Breast (tissue), 4 donors: ENCODE measurements around the gene WIPI1.

GRCh38 chr17:67322118-67322643, 44.2 kb downstream of the PSMD12 start:
- PRO-cap, 3 experiments, result no peak in any of the 3 experiments
- RRBS, result 11% methylated on average over 1 of the region's 1 CpG

DNA sequence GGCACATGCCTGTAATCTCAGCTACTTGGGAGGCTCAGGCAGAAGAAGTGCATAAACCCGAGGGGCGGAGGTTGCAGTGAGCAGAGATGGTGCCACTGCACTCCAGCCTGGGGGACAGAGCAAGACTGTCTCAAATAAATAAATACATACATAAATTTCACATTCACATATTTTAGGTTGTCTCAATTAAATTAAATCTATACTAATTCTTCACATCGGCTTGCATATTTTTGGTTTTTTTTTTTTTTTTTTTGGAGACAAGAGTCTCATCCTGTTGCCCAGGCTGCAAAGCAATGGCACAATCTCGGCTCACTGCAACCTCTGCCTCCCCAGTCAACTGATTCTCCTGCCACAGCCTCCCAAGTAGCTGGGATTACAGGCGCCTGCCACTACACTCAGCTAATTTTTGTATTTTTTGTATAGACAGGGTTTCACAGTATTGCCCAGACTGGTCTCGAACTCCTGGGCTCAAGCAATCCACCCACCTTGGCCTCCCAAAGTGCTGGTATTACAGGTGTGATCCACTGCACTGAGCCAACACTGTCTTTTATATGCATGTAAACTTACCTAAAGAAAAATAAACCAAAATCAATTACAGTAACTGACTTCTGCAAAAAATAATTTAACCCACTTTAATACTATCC, 11.4 kb downstream of the PSMD12 start:
- PRO-cap, 3 experiments, result no peak in any of the 3 experiments
- RRBS, result no CpG with 5 or more reads among the region's 6 CpGs

- PRO-cap, 3 experiments, result no peak in any of the 3 experiments
- RRBS, result no CpG with 5 or more reads among the region's 13 CpGs
Observed at GRCh38 chr17:67469183-67469931, 92.3 kb downstream of the PITPNC1 start.

DNA sequence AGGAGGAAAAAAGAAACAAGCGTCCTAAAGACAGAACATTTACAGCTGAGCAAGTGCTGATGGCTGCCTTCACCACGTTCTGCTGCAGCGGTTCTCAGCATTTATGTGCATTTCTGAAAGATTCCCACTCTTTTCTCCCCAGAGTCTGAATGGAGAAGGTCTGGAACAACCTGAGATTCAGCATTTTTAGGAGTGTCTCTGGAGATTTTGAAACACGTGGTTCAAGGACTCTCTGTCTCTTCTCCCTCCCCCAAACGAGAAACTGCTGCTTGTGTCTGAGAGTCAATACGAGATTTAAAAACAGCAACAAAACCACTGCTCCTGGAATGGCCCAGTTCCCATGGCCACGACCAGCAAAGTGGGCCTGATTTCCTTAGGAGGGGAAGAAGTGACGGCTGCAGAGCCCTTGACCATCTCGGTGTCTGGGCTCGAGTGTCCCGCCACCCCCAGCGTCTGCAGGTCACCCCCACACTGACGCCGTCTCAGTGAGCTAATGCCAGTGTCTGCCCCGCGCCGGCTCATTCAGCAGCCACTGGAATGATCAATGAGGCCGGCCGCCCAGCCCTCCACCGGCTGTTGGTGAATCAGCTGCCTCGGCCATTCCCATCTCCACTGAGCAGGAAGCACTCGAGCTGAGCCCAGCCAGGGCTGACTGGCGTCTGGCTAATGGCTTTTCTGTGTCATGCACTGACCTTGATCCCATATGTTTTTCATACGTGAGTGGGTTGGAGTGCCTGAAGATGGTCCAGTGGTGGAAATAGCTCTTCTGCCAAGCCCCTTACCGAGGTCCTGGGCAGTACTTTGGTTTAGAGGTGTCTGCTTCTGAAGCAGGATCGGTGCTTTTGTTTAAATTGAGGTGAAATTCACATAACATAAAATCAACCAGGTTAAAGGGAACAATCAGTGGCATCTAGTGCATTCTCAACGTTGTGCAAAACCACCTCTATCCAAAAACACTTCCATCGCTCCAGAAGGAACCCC, 151.8 kb downstream of the PITPNC1 start:
- PRO-cap, 3 experiments, result peak in 1 of 3 experiments; most common plus-strand start position 521 of the sequence (in 1); most common minus-strand start position 424 of the sequence (in 1)
- RRBS, result 24% methylated on average over 1 of the region's 28 CpGs

GRCh38 chr17:67606869-67607246, 110.9 kb upstream of the NOL11 start:
- PRO-cap, 3 experiments, result no peak in any of the 3 experiments
- RRBS, result no CpG with 5 or more reads among the region's 7 CpGs

- PRO-cap, 3 experiments, result no peak in any of the 3 experiments
- RRBS, result no CpG with 5 or more reads among the region's 6 CpGs
Observed at GRCh38 chr17:67818060-67818789, 7.1 kb upstream of the BPTF start.

- PRO-cap, 3 experiments, result no peak in any of the 3 experiments
- RRBS, result no CpG with 5 or more reads among the region's 8 CpGs
Observed at GRCh38 chr17:68070646-68071047, 35.1 kb downstream of the KPNA2 start.

- PRO-cap, 3 experiments, result no peak in any of the 3 experiments
- RRBS, result no CpG with 5 or more reads among the region's 10 CpGs
Observed at GRCh38 chr17:68085943-68086562, 50.5 kb downstream of the KPNA2 start.

GRCh38 chr17:68205199-68205605, 42.6 kb upstream of the AMZ2 start:
- PRO-cap, 3 experiments, result peak in 3 of 3 experiments; most common plus-strand start chr17:68205472 (in 3); most common minus-strand start chr17:68205352 (in 2)
- RRBS, result 1% methylated on average over 12 of the region's 51 CpGs

DNA sequence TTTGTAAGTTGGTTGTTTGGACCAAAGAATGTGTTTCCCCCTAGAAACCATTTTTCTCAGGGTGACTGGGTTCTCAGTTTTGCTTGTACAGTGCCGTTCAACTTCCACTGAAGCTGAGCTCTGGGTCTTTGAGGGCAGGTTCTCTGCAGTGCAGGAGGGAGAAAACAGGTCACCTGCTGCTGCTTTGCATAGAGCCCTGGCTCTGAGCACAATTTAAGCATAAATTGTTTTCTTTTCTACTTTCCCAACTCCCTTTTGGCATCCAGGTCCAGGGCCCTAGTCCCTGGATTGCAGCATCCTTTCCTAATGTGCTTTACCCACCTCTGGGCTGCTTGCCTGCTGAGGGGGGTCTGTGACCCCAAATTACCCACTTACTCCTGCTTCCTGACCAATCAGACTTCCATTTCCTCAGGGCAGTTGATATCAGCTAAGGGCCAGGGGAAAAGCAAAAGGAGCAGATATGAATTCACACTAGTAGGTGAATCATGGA, 8.8 kb upstream of the AMZ2 start:
- PRO-cap, 3 experiments, result no peak in any of the 3 experiments
- RRBS, result no CpG with 5 or more reads among the region's 1 CpG

DNA sequence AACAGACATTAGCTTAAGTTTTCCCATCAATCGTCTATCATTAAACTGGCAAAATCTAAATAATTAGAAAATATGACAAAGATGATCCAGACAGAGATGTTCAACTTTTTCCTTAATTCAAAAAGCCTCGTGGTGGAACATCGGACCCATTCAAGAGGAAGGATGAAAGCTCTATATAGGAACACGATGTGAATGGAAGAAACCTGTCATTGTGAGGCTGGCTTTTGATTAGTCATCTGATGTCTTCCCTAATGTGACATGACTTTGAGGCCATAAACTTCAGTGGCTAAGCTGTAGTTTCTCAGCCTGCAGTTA, 1.0 kb downstream of the AMZ2 start:
- PRO-cap, 3 experiments, result no peak in any of the 3 experiments
- RRBS, result no CpG with 5 or more reads among the region's 4 CpGs

GRCh38 chr17:68318238-68318990, 27.1 kb downstream of the ARSG start:
- PRO-cap, 3 experiments, result no peak in any of the 3 experiments
- RRBS, result no CpG with 5 or more reads among the region's 8 CpGs

DNA sequence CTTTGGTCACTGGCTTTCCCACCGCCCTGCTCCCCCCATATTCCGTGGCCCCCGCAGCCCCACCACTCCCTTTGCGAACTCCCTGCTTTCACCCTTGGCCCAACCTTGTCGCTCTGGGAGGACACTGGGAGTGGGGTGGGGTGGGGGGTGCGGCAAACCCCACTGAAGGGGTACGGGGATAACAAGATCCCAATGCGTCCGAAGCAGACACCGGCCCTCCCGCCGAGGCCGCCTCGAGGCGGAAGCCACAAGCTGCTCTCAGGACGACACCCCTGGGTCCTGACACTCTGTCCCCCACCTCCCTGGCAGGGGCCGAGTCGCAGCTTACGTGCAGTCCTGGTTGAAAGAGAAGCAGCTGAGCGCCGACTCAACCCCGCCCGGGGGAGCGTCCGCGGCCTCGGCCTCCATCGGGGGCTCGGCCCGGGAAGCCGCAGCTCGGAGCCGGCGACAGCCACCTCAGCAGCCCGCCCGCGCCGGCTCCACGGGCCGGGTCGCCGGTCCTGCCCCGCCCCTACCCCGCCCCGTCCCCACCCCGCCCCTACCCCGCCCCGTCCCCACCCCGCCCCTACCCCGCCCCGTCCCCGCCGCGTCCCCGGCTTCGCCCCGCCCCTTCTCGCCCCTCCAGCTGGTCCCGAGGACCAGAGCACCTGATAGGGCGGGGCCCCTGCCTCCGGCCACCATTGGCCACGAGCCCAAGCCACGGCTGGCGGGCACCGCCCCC, at the start of gene WIPI1:
WIPI1 (minus strand) TSS at position 483 of the 721 bp plus-strand sequence.
- PRO-cap, 3 experiments, result peak in 3 of 3 experiments; most common minus-strand start position 483 of the sequence (in 3)
- RRBS, result 2% methylated on average over 20 of the region's 65 CpGs

DNA sequence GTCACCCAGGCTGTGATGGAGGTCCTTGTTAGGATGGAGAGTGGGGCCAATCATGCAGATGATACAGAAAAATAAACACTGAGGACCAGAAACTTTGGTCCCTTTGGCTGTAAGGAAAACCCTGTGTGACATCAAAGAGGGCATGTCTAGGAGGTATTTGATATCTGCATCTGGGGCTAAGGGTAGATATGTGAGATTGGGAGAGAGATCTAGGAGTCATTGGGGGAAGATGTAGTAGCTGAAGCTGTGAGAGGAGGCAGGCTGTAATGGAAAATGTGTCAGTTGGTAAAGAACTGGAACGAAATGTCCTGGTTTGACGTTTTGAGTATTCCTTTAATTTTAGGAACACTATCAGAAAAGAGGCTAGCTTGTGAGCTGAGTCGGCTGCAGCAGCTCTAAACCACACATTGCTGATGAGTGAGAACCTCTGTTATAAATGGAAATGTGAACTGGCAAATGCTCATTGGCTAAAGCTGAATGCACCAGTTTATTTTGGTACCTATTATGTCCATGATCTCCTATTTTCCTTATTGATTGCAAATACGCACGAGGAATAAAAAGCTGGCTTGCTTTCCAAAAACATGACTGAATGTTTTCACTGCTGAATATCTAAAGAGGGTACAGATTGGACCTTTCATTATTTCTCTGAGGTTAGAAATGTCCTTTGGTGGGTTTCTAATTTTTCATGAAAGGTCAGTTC, 11.0 kb upstream of the WIPI1 start:
- PRO-cap, 3 experiments, result no peak in any of the 3 experiments
- RRBS, result no CpG with 5 or more reads among the region's 5 CpGs

DNA sequence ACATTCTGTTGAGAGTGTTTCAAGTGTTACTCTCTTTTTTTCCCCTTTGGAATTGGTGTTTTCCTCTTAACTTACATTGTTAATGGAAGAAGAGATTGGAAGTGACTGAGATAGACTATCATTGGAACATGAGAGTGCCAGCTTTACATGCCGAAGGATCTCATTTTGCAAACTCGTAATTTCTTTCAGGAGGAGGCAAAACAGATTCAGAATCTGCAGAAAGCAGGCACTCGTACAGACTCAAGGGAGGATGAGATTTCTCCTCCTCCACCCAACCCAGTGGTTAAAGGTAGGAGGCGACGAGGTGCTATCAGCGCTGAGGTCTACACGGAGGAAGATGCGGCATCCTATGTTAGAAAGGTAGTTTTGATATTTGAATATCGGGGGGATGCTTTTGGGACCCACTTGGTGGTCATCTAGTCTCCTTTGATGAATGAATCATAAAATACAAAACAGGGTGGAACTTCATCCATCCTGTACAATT, 10.4 kb downstream of the PRKAR1A start:
- PRO-cap, 3 experiments, result no peak in any of the 3 experiments
- RRBS, result no CpG with 5 or more reads among the region's 9 CpGs

GRCh38 chr17:68530620-68531743, 18.8 kb downstream of the PRKAR1A start:
- PRO-cap, 3 experiments, result no peak in any of the 3 experiments
- RRBS, result no CpG with 5 or more reads among the region's 7 CpGs

- PRO-cap, 3 experiments, result no peak in any of the 3 experiments
- RRBS, result no CpG with 5 or more reads among the region's 6 CpGs
Observed at GRCh38 chr17:68599085-68599571, 2.0 kb downstream of the FAM20A start.

DNA sequence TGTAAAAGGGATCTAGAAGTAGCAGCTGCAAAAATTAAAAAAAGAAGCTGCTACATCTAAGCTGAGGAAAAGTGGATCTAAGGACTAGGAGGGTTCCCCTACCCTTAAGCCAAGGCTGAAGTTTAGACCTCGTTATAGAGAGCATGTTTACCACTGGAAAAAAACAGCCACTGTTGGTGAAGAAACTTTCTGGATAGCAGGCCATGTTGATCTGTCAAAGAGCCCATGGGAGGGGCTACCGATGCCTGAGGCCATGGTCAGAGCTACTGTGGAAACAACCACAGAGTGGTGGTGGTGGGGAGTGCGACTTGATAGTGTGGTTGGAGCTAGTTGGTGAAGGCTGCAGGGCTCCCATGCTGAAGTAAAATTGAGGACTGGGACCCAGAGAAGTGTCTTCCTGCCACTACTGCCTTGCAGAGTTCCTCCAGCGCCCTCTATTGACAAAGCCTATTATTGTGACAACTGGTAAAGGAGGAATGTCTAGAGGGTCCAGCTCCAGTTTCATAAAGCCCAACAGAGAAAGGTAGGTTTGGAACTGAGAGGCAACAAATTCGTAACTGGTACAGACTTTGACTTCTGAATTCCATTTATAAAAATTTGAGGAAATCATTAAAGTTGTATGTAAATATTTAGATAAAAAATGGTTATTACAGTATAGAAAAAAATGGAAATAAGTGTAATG, 12.7 kb upstream of the FAM20A start:
- PRO-cap, 3 experiments, result no peak in any of the 3 experiments
- RRBS, result no CpG with 5 or more reads among the region's 5 CpGs

DNA sequence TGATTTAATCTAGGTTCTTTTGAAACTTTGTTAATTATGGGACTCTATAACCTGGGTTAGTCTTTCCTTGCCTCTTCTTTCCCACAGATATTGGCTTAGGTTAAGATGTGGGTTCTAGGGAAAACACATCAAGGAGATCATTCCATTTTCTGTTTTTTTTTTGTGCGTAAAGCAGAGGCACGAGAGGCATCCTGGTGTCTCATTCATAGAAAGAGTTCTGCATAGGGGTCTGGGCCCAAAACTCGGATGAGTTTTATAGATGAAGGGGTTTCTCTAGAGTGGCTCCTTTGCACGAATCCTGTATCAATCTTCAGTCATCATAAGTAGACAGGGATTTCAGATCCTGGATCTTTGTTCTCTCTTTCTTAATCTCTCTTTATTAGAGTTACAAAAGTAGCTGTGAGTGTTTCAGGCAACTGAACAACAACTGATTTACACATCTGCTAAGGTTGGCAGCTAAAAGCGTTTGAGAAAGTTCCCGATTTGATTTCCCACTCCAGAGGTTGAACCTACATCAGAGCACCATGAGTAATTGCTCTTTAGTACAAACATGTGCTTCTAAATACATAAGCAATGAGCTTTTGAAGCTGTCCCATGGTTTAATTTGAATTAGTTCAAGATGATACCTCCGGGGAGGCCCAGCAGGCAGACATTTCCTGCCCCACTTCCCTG, 175.8 kb upstream of the FAM20A start:
- PRO-cap, 3 experiments, result no peak in any of the 3 experiments
- RRBS, result no CpG with 5 or more reads among the region's 7 CpGs

DNA sequence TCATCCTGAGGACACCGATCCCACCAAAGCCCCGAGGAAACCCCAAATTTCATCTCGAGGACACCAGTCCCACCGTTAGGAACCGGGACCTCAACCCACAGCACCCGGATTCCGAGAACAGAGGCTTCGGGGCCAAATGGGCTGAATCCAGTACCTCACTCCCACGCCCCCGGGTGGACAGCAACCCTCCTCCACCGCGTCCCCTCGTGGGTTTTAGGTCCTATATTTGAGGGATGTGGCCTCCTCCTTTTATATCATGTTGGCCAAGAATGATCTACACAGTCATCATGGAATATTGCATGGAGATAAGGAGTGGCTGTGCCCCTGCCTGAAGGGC, 8.0 kb upstream of the ABCA8 start:
- PRO-cap, 3 experiments, result no peak in any of the 3 experiments
- RRBS, result no CpG with 5 or more reads among the region's 13 CpGs